ENCODE measurements around the genes GPSM2, TMEM167B and SARS1.

GRCh38 chr1:108038908-108039328, 73.9 kb upstream of the VAV3 start:
- PRO-cap, 2 experiments = no peak in any of the 2 experiments
- RAMPAGE, long total RNA, 5 experiments = no peak in any of the 5 experiments

GRCh38 chr1:108050911-108051817, 86.2 kb upstream of the VAV3 start:
- PRO-cap, 2 experiments = no peak in any of the 2 experiments
- RAMPAGE, long total RNA, 5 experiments = no peak in any of the 5 experiments

DNA sequence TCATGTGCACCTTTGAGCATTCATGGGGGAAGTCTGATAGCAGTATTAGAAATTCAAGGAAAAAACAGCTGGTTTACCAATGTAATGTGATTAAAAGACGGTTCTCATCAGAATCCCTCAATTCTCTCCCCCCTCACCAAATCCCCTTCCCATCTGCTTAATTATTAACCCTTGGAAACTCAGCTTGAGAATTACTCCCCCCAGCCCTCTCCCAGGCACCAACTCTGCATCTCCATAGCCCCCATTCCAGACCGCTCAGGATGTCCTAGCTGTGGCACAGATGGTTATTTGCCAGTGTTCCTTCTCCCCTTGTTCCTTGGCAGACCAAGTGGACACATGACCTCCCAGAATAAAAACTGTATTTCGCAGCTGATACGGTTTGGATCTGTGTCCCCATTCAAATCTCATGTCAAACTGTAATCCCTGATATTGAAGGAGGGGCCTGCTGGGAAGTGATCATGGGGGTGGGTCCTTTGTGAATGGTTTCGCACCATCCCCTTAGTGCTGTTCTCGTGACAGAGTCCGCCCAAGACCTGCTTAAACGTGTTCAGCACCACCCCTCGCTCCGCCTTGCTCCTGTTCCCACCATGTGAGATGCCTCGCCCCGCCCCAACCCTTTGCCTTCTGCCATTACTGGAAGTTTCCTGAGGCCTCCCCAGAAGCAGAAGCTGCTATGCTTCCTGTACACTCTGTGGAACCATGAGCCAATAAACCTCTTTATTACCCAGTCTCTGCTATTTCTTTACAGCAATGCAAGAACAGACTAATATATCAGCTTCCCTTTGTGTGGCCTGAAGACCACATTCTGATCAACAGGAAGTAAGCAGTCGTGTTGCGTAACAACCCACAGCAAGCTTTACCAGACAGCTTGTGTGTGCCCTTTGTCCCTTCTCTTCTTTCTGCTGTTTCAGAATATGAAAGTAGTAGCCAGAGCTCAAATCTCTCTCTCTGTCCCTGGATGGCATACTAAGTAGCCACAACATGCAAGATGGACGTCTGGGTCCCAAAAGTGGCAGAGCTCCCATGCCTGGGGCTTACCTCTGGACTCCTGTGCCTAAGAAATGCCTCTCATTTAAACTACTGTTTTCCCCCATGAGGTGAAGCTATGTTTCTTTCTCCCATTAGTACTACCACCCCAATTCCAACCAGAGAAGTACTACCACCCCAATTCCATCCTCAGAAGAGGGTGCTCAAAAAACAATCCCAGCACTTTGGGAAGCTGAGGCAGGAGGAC, 14.3 kb downstream of the HENMT1 start:
- PRO-cap, 2 experiments = no peak in any of the 2 experiments
- RAMPAGE, long total RNA, 5 experiments = no peak in any of the 5 experiments

DNA sequence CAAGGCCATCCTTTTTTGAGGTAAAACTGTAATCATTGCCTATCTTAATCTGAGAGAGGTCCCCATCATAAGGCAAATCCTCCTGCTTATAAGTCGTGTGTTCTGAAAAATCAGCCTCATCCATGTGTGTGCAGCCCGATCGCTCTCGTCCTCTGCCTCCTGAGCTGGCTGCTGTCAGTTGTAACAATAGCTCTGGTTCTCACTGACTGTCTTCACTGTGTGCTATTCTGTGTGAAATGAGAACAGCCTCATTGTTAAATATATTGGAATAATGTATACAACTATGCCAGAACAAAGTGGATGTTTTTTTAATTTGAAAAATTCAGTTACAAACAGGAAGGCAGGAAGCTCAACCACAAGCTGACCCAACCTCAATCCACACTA, 4.4 kb downstream of the AKNAD1 start:
- PRO-cap, 2 experiments = peak in 1 of 2 experiments; most common plus-strand start position 119 of the sequence (in 1); most common minus-strand start position 79 of the sequence (in 1)
- RAMPAGE, long total RNA, 5 experiments = no peak in any of the 5 experiments

GRCh38 chr1:108863019-108863289, 6.1 kb upstream of the AKNAD1 start:
- PRO-cap, 2 experiments = no peak in any of the 2 experiments
- RAMPAGE, long total RNA, 5 experiments = no peak in any of the 5 experiments

GRCh38 chr1:108876702-108877817, at the start of gene GPSM2:
Gene GPSM2, plus strand, starts transcription at chr1:108876985.
- PRO-cap, 2 experiments = peak in 2 of 2 experiments; most common plus-strand start chr1:108876987 (in 2); most common minus-strand start chr1:108876845 (in 2)
- RAMPAGE, long total RNA, 5 experiments = start-site peak on the plus strand in 3 of 5 experiments, at chr1:108876982-108877190 at its widest, 8 to 38 reads per replicate

DNA sequence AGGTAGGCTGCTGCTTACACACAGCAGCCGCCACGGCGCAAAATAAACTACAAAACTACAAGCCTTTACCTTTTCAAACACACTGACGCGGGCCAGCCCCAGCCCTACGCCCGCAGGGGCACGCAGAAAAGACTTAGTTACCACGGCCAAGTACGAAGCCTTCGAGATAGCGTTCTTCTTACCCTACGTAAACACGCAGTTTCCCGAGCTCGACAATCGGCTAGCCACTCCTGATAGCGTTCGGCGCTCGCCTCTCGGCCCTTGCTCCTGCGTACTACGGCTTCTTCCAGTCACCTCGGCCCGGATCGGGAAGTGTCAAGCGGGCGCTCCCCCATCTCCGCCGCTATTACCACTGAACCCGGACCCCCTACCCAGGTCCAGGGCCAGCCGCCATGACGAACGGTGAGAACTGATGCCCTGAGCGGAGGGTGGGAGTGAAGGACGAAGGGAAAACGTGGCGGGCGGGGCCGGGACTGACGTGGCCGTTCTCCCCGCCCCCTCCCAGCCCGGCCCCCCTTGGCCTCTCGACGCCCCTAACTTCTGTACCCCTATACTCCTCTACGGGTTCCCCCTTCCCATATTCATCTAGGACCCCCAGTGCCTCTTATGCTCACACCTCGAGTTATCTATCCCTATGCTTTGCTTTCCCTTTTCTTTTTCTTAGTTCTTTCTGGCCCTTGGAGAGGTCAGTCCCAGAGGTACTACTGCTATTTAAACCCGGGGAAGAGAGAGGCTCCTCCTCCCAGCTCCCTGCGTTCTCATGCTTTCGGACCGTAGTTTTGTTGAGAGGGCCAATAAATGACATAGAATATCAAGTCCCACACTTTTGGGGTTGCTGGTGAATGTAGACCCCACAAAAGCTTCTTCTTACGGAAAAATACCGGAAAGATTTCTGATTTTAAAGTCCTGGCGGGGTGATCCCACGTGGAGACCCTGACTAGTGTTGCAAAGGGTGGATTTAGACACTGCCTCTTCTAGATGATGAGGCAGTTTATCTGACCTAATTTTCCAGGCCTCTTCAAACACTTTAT, at the start of gene TMEM167B:
TSS of gene TMEM167B (plus strand) at position 284 of the 1,031 bp plus-strand sequence.
- PRO-cap, 2 experiments = peak in 2 of 2 experiments; most common plus-strand start position 293 of the sequence (in 2); most common minus-strand start position 195 of the sequence (in 2)
- RAMPAGE, long total RNA, 5 experiments = start-site peak on the plus strand in 4 of 5 experiments, centred at positions 298 to 307 of the sequence, 75 to 499 reads per replicate

DNA sequence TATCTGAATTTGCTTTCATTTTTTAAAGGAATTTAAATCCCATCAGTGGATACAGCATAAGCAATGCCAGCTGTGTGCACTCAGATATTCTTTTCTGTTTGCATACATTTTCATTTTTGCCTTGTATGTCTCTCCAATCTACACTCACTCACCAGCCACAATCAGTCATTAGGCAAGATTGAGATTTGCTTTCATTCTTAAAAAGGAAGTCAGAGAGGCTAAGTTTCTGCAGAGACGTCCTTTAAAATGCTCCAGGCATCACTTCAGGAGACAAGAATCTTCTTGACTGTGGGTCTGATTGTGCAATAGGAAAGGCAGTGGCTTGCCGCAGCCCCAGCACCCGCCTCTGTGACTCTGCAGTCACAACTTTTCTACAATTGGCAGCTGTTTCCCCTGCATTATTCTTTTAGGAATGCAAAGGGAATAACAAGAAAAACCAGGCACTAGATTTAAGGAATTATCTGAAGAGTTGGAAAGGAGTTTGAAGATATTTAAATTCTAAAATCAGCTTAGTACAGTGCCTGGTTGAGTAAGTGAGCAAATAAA, 48.4 kb downstream of the ELAPOR1 start:
- PRO-cap, 2 experiments = no peak in any of the 2 experiments
- RAMPAGE, long total RNA, 5 experiments = no peak in any of the 5 experiments

DNA sequence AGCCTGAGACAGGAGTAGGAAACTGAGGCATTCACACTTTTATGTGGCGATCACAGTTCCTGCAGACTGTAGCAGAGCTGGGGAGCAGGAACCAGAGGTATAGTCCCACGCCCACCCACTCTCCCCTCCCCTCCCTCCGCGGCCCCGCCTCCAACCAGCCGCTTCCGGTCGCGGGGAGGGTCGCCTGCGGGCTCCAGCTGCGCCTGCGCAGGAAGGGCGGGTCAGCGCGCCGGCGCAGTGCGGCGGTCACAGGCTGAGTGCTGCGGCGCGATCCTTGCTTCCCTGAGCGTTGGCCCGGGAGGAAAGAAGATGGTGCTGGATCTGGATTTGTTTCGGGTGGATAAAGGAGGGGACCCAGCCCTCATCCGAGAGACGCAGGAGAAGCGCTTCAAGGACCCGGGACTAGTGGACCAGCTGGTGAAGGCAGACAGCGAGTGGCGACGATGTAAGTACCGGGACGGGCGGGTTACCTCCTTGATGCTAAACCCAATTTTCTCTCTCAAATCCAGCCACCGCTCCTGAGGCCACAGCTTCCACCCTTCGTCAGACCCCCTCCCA, at the start of gene SARS1:
TSS of gene SARS1 (plus strand) at position 235 of the 558 bp plus-strand sequence.
- PRO-cap, 2 experiments = peak in 2 of 2 experiments; most common plus-strand start position 237 of the sequence (in 1); most common minus-strand start position 70 of the sequence (in 1)
- RAMPAGE, long total RNA, 5 experiments = start-site peak on the plus strand in 5 of 5 experiments, centred at positions 258 to 264 of the sequence, 263 to 4,489 reads per replicate

DNA sequence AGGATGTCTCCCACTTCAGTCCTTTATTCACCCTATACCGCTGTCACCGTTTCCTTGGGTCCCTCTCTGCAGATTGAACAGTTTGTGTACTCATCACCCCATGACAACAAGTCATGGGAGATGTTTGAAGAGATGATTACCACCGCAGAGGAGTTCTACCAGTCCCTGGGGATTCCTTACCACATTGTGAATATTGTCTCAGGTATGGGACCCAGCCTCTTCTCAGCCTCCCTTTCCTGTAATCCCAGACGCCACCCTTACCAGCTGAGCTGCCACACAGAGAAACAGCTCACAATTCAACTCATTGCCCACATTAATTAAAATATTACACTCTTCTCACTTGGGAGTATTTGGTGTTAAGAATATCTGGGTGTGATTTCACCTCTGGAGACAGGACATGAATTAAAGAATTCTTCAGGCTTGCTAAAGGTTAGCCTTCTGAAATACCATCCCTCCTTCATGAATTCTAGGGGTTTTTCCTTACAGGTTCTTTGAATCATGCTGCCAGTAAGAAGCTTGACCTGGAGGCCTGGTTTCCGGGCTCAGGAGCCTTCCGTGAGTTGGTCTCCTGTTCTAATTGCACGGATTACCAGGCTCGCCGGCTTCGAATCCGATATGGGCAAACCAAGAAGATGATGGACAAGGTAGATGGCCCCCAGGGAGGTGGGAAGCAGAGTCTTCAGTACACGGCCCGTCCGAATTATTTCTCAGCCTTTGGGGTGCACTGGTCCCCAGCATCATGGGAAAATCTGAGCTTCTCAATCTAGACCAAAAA, 13.2 kb upstream of the CELSR2 start:
- PRO-cap, 2 experiments = no peak in any of the 2 experiments
- RAMPAGE, long total RNA, 5 experiments = no peak in any of the 5 experiments

GRCh38 chr1:109237554-109238380, 11.6 kb upstream of the CELSR2 start:
- PRO-cap, 2 experiments = no peak in any of the 2 experiments
- RAMPAGE, long total RNA, 5 experiments = no peak in any of the 5 experiments

- PRO-cap, 2 experiments = peak in 2 of 2 experiments; most common plus-strand start chr1:109253728 (in 2); most common minus-strand start chr1:109253486 (in 1)
- RAMPAGE, long total RNA, 5 experiments = start-site peak on the minus strand in 2 of 5 experiments, at chr1:109253502-109253591 at its widest, 5 to 9 reads per replicate
These were observed 4.2 kb downstream of the CELSR2 start for GRCh38 chr1:109253349-109254164.

DNA sequence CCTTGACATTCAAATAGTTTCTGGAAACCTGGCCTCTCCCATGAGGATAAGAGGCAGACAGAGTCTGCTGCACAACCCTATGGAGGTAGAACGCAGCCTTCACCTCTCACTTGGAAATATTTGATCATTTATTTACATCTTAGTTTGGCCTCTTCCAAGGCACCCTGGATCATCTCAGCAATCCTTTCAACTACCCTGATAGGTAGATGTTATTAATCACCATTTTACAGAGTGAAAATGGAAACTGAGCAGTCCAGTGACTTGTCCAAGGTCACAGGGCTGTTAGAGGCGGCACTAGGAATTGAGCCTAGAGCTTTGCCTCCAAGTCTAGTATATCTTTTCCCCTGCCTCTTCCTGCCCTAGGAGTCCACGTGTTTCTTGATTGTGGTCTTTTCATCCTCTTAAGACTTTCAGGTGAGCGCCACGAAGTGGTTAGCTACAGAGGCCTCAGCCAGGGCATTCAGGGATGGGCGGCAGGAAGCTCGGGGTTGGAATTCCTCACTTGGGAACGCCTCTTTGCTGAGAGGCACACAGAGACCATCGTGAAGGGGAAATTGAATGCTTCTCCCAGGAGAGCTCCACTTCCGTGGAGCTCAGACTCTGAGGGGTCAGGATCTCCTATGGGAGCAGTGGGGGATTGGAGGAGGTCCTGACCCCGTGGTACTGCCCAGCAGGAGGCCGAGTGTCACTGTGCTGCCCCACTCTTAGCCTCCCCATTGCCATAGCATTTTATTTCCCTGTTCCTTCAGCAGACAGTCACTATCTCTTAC, 903 bp downstream of the MYBPHL start:
- PRO-cap, 2 experiments = no peak in any of the 2 experiments
- RAMPAGE, long total RNA, 5 experiments = no peak in any of the 5 experiments

GRCh38 chr1:109565272-109566307, 17.2 kb downstream of the GNAI3 start:
- PRO-cap, 2 experiments = no peak in any of the 2 experiments
- RAMPAGE, long total RNA, 5 experiments = no peak in any of the 5 experiments

DNA sequence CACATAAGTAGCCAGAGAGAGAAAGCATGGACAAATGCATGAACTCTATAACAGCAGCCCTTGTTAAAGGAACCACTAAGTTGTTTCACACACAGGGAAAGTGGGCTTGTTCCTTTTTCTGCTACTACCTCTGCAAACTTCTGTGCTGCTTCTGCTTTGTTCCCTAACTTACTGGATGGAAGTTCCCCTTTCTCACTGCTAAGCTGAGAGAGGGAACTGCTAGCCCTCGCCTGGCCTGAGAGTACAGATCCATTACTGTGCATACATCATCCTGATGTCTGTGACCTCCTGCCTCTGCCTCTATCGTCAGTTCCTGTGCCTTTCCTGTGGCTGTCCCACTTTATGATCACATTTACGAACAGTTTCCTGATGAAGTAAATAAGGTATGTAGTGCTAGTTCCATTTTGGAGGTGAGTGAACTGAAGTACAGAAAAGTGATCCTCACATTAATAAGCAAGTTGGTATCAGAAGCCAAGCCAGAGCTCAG, 3.5 kb downstream of the GNAT2 start:
- PRO-cap, 2 experiments = no peak in any of the 2 experiments
- RAMPAGE, long total RNA, 5 experiments = no peak in any of the 5 experiments

- PRO-cap, 2 experiments = no peak in any of the 2 experiments
- RAMPAGE, long total RNA, 5 experiments = no peak in any of the 5 experiments
These were observed 11.9 kb downstream of the AMPD2 start for GRCh38 chr1:109631369-109632176.

DNA sequence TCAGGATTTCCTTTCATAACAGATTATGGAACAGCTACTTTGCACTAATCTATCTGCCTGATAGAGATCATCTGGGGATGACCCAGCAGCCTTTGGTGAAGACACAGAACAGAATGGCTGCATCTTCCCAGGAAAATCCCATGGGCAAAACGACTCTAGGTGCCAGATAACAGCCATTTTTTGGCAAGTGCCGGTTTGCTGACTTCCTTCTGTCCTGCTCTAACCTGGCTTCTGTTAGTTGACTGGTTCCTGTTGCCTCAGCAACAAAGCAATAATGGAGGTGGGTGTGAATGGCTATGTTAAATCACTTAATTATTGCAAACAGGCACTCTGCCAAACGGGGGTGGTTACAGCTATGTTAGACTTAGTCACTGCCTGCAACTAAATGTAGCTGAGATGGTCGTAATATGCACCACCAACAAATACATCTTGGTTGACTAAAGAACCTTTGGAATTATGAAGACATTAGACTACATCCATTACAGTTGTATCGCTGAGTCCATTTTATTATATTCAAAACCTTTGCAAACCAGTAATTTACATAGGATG, 30.1 kb upstream of the EPS8L3 start:
- PRO-cap, 2 experiments = no peak in any of the 2 experiments
- RAMPAGE, long total RNA, 5 experiments = no peak in any of the 5 experiments

GRCh38 chr1:109904475-109905024, 6.1 kb upstream of the CSF1 start:
- PRO-cap, 2 experiments = peak in 1 of 2 experiments; most common plus-strand start chr1:109904770 (in 1); most common minus-strand start chr1:109904665 (in 1)
- RAMPAGE, long total RNA, 5 experiments = no peak in any of the 5 experiments

DNA sequence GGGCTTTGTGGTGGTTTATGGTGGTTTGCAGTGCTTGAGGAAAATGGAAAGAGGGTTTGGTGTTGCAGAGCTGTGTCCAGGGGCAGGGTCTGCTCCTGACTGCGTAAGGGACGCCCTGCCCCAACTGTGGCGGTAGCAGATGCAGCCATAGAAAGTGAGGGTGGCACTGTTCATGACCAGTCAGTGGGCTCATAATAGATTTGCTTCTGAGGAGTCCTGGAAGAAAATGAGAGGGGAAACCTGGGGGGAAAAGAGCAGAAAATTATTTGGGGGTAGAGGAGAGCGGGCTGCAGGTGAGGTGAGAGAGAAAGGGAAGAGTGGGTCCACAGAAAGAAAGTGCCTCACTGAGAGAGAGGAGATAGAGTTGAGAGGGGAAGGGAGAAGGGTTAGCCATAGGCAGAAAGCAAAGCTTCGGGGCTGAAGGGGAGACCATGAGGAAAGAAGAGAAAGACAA, 1.1 kb downstream of the CSF1 start:
- PRO-cap, 2 experiments = no peak in any of the 2 experiments
- RAMPAGE, long total RNA, 5 experiments = no peak in any of the 5 experiments

- PRO-cap, 2 experiments = no peak in any of the 2 experiments
- RAMPAGE, long total RNA, 5 experiments = no peak in any of the 5 experiments
These were observed 23.2 kb downstream of the CSF1 start for GRCh38 chr1:109933741-109934384.

Measured in thyroid gland (tissue), 7 donors.